Body of pancreas (tissue), 2 donors: ENCODE data around the gene MALSU1.

DNA sequence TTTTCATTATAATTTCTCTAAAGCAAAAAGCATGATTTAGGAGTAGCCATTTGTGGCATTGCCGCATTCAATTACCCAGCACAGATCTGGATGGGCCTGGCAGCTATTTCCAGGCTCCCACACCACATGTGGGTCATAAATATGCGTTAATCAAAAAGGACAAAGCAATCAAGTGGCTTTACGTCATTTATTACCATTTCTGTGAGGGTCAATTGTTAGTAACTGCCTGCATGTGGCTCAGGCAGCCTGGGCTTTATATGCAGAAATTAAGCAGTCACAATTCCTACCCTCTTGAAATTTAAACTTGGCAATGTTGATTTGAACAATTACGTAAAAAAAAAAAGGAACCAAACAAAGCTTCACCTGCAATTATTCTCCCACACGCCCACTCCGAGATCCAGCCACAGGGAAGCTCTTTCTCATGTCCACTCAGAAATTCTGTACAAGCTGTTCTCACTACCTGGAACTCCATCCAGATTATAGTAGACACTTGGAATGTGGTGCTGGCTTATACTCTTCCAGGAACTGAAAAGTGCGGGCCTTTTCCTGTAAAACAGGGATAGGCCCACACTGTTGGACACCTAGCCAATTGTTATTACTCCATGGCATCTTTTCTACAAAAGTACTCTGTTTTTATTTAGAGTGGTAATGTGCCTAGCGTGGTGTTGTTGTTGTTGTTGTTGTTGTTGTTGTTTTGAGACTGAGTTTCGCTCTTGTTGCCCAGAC is 20.2 kb upstream of the TOMM7 start:
- PRO-cap = no peak
- RAMPAGE, long total RNA, 2 experiments = no peak in any of the 2 experiments

GRCh38 chr7:22854617-22855270 is 32.1 kb upstream of the TOMM7 start:
- PRO-cap = bidirectional peak, plus-strand start at chr7:22854967, minus-strand start at chr7:22854695; unidirectional peak, minus-strand start at chr7:22855024; bidirectional peak, plus-strand start at chr7:22855081, minus-strand start at chr7:22855024
- RAMPAGE, long total RNA, 2 experiments = no peak in any of the 2 experiments

- PRO-cap = no peak
- RAMPAGE, long total RNA, 2 experiments = no peak in any of the 2 experiments
These were observed 1.5 kb downstream of the KLHL7 start for GRCh38 chr7:23106926-23107583.

DNA sequence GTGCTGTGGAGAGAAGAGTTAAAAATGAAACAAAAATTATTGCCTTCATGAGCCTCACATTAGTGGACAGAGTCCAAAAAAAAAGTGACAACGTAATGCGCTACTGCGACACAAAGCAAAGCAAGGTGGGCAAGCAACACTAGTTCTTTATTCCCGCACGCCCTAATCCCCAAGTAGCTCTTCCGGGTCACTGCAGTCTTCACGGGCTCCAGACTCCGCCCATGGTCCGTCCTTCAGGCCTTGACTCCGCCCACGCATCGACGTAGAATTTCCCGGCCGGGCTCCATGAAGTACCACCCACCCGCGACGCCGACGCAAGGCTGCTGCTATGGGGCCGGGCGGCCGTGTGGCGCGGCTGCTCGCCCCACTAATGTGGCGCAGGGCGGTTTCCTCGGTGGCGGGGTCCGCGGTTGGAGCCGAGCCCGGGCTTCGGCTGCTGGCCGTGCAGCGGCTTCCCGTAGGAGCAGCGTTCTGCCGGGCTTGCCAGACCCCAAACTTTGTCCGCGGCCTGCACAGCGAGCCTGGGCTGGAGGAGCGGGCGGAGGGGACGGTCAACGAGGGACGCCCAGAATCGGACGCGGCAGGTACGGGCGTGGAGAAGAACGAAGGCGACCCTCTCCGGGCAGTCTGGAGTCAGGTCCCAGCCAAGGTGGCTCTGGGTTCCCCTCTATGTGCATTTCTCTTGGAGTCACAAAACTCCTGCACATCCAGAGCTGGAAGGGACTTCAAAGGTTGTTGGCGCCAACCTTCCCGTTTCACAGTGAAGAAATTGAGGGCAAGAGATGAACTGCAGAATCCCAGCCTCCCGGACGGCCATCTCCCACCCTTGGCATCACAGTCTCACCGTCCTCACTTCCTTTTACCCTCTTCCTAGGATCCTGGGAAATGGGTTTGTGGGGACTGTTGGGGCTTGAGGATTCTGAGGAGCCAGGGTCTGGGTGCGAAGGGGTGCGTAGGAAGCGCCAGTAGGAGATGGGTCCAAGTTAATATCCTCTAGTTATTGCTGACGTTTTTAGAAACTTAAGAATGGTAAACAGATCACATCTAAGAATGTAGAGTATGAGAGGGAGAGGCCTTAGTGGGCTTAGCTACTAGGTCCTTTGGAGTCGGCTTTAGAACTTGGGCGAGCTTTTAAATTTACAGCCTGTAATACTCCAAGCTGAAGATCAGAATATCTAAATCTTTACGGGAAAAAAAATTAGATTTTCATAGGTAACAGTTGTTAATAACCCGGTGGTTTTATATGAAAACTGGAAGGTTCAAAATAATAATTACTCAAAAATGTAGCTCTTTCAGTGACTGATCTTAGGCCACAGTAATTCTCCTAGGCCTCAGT is at the start of gene MALSU1:
Gene MALSU1, plus strand, starts transcription at position 315 of the 1,336 bp plus-strand sequence.
- PRO-cap = bidirectional peak, plus-strand start at position 293 of the sequence, minus-strand start at position 171 of the sequence
- RAMPAGE, long total RNA, 2 experiments = start-site peak on the plus strand in 2 of 2 experiments, centred at positions 307 to 308 of the sequence, 270 to 382 reads per replicate

- PRO-cap = no peak
- RAMPAGE, long total RNA, 2 experiments = no peak in any of the 2 experiments
These were observed 50.3 kb downstream of the MALSU1 start for GRCh38 chr7:23349337-23349957.

- PRO-cap = no peak
- RAMPAGE, long total RNA, 2 experiments = no peak in any of the 2 experiments
These were observed 6.3 kb upstream of the IGF2BP3 start for GRCh38 chr7:23476278-23477233.

DNA sequence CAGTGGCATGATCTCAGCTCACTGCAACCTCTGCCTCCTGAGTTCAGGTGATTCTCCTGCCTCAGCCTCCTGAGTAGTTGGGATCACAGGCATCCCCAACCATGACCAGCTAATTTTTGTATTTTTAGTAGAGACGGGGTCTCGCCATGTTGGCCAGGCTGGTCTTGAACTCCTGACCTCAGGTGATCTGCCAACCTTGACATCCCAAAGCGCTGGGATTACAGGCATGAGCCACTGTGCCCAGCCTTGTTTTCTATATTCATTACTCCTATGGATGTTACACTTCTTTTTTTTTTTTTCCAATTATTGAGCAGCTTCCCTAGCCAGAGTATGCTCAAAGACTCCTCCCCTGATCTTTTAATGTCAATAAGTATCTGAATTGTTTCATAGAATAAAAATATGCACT is 30.4 kb upstream of the IGF2BP3 start:
- PRO-cap = no peak
- RAMPAGE, long total RNA, 2 experiments = no peak in any of the 2 experiments

GRCh38 chr7:23521498-23521967 is 10.2 kb downstream of the TRA2A start:
- PRO-cap = no peak
- RAMPAGE, long total RNA, 2 experiments = no peak in any of the 2 experiments

DNA sequence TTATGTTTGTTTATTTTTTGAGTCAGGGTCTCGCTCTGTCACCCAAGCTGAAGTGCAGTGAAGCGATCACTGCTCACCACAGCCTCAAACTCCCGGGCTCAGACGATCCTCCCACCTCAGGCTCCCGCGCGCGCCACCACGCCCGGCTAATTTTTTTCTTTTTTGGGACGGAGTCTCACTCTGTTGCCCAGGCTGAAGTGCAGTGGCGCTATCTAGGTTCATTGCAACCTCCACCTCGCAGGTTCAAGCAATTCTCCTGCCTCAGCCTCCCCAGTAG is 472 bp upstream of the TRA2A start:
- PRO-cap = no peak
- RAMPAGE, long total RNA, 2 experiments = no peak in any of the 2 experiments

GRCh38 chr7:24480428-24480956 is 92.8 kb upstream of the PALS2 start:
- PRO-cap = no peak
- RAMPAGE, long total RNA, 2 experiments = no peak in any of the 2 experiments

DNA sequence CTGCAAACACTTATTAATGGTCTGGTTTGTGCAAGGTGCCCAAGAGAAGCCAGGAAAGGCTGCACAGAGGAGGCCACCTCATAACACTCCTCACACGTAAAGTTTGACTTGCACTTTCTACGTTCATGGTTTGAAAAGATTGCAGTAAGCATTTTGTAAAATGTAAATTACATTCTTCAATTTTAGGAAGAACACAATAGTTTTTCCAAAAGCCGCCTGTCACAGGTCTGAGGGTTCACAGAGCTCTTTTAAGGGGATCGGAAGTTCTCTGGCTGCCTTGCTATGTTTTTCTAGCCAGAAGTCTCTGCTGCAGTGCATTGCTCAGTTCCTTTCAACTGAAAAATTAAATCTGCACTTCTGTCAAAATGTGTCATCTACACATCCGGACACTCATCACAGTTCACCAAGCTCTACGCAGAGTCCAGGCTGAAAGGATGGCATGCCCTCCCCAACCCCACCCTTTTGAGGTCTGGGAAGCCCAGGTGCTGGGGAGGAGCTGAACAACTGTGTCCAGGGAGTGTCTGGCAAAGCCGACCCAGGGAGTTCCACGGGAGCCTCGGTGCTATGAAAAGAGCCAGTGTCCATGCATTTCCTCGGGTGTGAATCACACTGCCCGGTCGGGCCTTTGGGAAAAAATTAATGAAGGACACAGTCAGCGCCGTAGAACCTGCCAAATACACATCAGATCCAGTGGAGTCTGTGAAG is 957 bp upstream of the PALS2 start:
- PRO-cap = bidirectional peak, plus-strand start at position 567 of the sequence, minus-strand start at position 561 of the sequence; bidirectional peak, plus-strand start at position 651 of the sequence, minus-strand start at position 601 of the sequence
- RAMPAGE, long total RNA, 2 experiments = no peak in any of the 2 experiments

DNA sequence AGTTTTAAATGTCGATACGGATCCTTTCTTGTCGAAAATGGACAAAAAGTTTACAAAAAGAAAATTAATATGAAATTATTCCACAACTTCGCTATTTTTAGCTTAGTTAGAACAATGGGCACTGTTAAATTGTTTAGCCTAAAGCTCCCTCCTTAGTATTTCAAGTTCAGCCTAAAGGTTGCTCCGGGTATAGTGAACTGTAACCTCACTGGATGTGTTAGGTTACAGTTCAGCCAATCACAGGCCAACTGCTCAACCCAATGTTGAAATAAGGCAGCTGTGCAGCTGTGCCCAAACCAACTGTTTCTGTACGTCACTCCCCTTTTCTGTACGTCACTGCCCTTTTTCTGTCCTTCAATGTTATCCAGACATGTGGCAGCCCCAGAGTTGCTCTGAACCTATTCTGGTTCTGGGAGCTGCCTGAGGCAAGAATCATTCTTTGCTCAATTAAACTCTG is 8.0 kb upstream of the GSDME start:
- PRO-cap = no peak
- RAMPAGE, long total RNA, 2 experiments = no peak in any of the 2 experiments

DNA sequence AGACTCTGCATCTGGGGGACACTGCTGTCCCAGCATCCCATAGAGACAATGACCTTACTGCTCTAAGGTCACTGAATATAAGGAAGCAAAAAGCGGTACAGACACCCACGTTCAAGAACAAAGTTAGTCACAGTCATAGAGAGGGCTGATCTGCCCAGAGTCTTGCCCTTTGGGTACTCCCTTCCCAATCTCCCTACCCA is 76.3 kb upstream of the GSDME start:
- PRO-cap = no peak
- RAMPAGE, long total RNA, 2 experiments = no peak in any of the 2 experiments

GRCh38 chr7:24882912-24883877 is 96.8 kb downstream of the OSBPL3 start:
- PRO-cap = no peak
- RAMPAGE, long total RNA, 2 experiments = no peak in any of the 2 experiments

DNA sequence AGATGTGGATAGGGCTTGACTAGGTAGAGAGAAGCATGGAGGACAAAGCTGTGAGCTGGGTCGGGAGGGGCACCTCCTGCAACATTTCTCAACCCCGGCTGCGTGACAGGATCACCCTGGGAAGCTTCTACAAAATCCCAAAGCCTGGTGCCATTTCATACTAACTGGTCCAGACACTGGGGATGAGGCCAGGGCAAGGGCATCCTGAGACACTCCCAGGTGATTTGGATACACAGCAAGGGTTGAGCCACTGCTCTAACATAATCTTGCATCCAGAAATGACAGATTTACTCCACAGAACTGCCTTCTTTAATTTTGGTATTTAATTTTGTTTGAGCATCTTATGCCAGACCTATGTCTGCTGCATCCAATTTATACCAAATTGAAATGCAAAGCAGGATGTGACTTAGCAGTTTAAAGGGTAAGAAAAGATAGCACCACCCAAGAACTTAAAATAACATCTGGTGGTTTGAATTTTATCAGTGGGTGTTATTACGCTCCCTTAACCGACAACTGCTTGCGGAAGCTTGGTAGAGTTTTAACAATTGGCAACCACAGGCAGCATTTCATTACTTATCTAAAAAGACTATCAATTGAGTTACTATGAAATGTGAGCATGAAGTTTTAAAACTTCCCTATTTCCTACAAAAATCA is 69.1 kb downstream of the OSBPL3 start:
- PRO-cap = no peak
- RAMPAGE, long total RNA, 2 experiments = no peak in any of the 2 experiments

- PRO-cap = no peak
- RAMPAGE, long total RNA, 2 experiments = no peak in any of the 2 experiments
These were observed 47.2 kb downstream of the OSBPL3 start for GRCh38 chr7:24932760-24933173.

DNA sequence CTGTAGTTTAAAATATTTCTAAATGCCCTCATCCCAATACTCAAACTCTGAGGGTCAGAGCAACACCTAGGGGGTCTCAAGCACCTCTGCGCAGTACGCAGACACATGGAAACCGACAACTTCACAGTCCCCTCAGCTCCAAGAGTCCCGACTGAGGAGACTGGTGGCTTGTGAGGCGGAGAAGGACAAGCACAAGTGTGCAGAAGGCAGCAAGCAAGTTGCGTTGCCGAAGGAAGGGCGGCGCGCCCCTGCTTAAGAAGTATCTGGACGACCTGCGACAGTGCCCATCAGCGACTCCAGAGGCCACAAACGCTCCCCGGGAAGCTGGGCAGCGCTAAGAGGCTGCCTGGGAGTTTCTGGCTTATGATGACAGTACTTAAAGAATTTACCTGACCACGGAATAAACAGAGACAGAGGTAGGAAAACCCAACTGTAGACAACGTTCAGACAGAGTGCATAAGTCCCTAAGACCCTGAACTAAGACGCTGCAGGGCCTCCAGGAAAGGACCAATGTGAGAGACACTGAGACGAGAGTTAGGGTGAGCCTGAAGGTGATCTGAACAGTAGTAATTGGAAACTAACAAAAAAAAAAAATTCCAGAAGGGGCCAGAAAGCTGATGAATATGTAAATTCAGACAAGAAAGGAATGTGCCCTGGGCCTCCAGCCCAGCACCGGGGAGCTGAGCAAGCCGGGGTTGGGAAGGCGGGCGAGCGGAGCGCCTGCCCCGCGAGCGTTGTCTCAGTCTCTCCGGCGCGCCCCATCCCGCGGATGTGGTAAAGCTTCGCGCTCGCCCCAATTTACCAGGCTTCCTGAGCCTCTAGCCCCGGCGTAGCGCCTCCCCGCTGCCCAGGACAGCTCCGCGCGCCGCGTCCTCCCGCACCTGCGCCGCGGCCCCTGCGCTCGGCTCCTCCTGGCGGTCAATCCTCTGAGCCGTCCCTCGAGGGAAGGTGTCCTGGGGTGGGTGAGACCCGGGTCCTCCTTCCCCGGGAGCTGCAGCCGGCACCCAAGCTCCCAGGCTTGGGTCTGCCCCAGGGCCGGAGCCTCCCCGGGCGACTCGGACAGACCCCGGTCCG is 933 bp downstream of the OSBPL3 start:
- PRO-cap = bidirectional peak, plus-strand start at position 704 of the sequence, minus-strand start at position 773 of the sequence
- RAMPAGE, long total RNA, 2 experiments = no peak in any of the 2 experiments

- PRO-cap = no peak
- RAMPAGE, long total RNA, 2 experiments = no peak in any of the 2 experiments
These were observed 55.2 kb downstream of the CYCS start for GRCh38 chr7:25069958-25070254.

GRCh38 chr7:25114959-25116026 is 9.8 kb downstream of the CYCS start:
- PRO-cap = no peak
- RAMPAGE, long total RNA, 2 experiments = no peak in any of the 2 experiments

DNA sequence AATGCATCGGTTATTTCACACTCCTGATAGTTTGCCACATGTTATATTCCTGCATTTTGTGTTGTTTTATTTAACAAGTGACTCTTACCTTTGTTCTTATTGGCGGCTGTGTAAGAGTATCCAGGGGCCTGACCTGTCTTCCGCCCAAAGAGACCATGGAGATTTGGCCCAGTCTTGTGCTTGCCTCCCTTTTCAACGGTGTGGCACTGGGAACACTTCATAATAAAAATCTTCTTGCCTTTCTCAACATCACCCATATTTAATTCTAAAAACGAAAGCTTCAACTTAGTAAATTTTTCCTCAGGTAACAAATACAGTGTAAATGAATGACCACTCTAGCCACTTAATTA is 1.2 kb downstream of the CYCS start:
- PRO-cap = no peak
- RAMPAGE, long total RNA, 2 experiments = no peak in any of the 2 experiments